PC-3 (cell line): ENCODE data around the genes CSH2, PRR29 and MILR1.

DNA sequence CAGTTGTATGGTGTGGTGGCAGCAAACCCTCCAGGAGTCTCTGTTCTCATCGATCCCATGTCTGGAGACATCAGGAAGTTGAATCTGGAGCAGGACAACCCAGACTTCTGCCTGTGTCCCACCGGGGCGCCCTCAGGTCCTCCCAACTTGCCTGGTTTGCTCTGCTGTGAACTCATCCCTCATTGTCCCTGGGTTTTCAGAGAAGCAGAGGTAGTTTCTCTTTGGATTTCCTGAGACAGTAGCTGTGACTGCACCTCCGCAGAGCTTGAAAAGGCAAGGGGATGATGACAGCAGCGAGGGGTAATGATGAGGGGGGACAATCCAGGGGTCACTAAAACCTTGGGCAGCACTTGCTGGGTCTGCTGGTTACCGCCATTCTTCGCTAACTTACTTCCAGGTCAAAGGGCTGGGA lies 2.9 kb downstream of the LIMD2 start:
- RAMPAGE, long total RNA: no peak

DNA sequence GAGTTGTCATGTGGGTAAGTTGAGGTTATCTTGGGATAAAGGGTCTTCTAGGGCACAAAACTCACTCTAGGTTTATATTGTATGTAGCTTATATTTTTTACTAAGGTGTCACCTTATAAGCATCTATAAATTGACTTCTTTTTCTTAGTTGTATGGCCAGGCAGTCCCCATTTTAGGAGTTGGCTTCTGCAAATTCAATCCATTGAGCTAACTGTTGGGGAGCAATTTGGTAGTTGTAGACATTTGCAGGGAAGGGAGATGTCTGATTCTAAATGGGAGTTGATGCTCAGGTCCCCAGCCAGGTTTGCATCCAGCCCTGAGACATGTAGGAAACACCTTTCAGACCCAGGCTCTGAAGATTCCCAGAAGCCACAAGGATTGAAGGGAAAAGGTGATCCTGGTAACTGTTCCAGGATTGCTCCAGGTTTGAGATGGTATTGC lies 8.6 kb upstream of the PSMC5 start:
- RAMPAGE, long total RNA: no peak

DNA sequence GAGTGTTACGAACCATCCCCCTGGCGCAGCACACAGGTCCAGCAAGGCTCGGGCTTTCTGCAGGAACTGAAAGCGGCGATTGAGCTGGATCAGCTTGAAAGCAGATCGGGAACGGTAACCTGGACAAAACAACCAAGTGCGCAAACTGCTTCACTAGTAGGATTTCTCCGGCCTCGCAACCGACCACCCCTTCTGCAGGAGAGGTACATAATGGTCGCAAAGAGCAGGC lies 763 bp upstream of the PSMC5 start:
- RAMPAGE, long total RNA: no peak

DNA sequence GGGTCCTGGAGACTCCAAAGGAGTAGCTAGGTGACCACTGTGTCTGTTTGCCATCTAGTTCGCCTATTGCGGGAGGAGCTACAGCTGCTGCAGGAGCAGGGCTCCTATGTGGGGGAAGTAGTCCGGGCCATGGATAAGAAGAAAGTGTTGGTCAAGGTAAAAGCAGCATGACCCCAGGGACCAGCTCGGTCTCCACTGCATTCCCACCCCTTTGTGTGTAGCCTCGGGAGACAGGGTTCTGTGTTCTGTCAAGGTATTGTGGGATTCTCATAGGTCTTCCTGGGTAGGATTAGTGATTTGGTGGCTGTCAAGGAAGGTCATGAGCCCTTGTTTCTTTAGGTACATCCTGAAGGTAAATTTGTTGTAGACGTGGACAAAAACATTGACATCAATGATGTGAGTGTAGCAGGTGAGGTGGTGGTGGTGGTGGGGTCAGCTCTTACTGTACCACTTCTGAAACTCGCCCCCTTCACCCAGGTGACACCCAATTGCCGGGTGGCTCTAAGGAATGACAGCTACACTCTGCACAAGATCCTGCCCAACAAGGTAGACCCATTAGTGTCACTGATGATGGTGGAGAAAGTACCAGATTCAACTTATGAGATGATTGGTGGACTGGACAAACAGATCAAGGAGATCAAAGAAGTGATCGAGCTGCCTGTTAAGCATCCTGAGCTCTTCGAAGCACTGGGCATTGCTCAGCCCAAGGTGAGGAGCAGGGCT lies 2.5 kb upstream of the FTSJ3 start:
- RAMPAGE, long total RNA: no peak

- RAMPAGE, long total RNA: no peak
Observed at GRCh38 chr17:63873610-63873967, at the start of gene CSH2. CSH2 (minus strand) TSS chr17:63873677.

DNA sequence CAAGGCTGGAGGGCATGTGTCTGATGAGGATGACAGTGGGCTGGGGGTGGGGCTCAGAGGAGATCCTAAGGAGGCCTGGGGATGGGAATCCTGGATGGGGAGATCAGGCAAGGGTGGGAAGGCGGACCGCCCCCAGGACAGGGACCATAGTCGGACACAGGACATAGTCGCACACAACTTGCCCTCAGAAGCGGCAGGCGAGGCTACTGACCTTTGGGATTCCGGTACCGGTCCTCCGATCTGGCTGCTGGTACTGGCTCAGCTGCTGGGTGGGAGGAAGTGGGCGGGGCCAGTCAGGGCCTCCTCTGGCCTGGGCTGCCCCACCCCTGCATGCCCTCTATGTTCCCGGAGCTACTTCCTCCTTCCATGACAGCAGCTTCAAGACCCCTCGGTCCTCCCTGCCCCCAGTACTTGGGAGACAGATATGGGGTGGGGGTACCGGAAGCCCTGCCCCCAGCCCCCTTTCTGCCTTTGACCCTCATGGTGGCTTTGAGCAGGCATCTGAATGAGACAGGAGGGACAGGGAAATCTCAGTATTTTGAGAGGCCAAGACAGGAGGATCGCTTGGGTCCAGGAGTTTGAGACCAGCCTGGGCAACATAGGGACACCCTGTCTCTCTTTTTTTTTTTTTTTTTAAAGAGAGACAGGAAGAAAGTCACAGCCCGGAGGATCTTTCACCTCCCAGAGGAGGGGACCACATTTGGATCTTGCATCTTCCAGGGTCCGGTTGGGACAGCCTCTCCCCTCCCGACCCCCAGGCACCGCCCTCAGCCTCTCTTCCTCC lies 815 bp downstream of the CD79B start:
- RAMPAGE, long total RNA: no peak

DNA sequence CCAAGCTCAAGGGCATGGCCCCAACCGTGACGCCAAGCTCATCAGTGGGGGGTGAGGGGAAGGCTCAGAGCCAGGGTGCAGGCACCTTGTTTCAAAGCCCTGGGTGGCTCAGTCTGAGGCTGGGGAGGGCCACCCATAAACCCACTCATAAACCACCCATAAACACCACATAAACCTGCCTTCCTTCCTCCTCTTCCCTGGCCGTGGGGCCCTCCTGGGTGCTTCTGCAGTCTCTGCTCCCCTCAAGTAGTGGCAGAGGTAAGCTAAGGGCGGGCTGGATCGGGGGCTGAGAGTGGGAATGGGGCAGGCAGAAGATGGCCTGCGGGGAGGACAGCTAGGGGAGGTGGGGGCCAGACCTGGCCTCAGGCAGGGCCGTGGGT lies 14.4 kb upstream of the CD79B start:
- RAMPAGE, long total RNA: no peak

GRCh38 chr17:63974408-63975091 lies 1.8 kb upstream of the SCN4A start:
- RAMPAGE, long total RNA: no peak

GRCh38 chr17:63997626-63998821 lies at the start of gene PRR29:
PRR29 (plus strand) TSS chr17:63998351.
- RAMPAGE, long total RNA: no peak

DNA sequence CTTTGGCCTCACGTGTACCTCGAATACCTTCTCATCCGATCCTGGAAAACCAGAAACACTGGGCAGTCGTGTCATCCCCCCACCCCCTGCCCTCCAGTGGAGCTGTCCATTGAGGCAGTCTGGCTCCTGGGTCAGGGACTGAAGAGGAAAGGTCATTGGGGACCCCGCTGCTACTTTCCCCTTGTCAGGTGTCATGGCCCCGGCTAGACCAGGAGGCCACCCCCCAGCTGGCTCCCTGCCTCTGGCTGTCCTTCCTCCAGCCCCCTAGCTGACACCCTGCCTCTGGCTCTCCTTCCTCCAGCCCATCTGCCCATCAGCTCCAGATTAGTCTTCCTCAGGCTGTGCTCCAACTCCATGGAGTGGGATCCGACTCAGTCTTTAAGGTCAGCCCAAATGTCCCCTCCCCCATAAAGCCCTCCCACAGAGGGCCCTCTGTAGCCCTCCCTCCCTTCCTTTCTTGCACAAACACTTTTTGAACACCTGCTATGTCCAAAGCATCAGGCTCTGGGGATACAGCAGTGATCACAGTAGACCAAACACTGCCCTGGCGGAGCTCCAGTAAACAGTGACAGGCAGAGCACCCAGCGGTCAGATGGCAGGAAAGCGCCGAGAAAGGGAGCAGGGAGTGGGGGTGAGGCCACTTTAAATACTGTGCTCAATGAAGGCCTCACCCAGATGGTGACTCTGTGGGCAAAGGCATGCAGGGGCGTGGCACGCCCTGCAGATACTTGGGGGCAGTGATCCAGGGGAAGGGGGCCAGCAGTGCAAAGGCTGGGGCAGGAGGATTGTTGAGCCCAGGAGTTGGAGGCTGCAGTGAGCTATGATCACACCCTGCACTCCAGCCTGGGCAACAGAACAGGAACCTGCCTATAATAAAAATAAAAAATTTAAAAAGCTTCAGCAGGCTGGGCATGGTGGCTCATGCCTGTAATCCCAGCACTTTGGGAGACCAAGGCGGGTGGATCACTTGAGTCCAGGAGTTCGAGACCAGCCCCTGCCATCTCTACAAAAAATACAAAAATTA lies 7.5 kb downstream of the PRR29 start:
- RAMPAGE, long total RNA: no peak

DNA sequence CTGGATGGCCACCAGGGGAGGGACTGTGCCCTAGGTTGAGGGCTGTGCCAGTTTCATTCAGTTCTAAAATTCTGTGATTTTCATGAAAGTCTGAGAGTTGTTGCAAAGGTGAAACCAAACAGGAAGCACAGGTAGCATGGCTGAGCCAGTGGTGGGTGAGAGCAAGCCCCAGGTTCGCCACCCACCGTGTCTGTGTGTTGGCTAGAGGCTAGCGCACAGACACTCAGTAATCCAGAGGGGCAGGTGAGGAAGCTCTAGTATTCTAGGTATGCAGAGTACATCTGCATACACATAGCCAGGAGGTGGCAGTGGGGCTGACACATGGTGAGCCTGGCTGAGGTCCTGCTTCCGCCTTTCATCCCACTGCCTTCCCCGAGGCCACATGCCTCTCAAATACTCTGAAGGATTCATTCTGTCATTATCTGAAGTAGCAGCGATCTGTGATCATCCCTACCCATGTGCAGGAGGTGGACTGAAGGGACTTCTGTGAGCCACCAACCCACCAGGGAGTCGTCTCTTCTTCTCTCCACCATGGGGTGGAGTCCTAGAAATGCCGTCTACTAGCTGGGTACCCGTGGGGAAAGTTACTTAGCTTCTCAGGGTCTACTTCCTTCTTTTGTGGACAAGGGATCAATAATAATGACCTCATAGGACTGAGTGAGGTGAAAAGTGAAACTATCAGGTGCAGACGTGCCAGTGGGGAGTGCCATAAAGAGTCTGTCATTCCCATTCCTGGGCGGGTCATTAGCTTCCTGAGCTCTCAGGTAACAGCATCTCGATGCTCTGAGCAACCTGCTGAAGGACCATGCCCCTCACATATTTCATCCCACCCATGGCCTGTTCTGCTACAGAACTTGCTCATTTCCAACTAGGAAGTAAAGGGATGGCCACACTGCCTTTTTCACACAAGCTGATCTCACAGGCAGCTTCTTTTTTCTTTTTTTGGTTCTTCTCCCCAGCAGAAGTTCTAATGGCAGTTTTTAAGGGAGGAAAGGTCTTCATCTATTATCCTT lies 36.1 kb upstream of the ICAM2 start:
- RAMPAGE, long total RNA: no peak

- RAMPAGE, long total RNA: no peak
Observed at GRCh38 chr17:64082831-64083294, 47.1 kb downstream of the ERN1 start.

GRCh38 chr17:64237758-64238095 lies 25.3 kb downstream of the TEX2 start:
- RAMPAGE, long total RNA: no peak

GRCh38 chr17:64261738-64262924 lies 929 bp downstream of the TEX2 start:
- RAMPAGE, long total RNA: no peak

DNA sequence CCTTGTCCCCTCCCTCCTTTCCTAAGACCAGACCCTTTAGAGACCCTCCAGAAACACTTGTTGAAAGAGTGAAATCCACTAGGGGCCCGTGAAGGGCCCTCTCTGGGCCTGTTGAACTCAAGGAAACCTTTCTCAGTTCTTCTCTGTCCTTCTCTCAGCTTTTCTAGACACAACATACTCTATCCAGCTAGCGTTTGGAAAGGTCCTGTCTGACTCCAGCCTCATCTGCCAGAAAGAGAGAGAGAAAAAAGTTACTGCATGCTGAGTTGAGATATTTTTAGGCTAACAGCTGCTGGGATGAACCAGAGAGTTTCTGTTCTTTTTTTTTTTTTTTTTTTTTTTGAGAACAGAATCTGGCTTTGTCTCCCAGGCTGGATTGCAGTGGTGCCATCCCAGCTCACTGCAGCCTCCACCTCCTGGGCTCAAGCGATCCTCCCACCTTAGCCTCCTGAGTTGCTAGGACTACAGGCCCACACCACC lies 14.8 kb upstream of the TEX2 start:
- RAMPAGE, long total RNA: no peak

DNA sequence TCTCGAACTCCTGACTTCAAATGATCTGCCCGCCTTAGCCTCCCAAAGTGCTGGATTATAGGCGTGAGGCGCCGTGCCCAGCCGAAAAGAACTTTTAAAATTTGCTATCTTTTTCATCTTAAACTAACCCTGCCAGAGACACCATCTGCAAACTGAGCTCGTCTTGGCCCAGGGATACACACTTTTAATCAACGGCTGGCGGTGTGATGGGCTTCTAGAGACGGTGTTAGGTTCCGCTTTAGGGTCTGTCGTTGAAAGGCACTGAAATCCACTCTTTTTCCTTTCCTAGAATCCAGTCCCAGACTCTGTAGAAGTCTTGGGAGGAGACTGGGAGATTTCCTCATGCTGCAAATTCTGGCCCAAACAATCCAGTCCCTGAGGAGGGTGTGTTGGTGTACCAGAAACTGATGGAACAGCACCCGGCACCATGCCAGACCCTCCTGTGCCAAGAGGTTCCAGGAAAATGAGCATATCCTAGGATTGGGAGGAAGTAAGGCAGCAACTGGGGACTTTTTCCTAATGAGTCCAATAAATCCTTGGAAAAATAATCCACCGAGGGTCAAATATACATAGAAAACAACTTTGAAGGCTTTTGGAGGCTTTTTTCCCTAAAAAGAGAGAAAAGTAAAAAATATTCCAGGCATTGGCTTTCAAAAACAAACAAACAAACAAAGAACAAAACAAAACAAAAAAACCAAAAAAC lies 52.1 kb upstream of the TEX2 start:
- RAMPAGE, long total RNA: no peak

- RAMPAGE, long total RNA: no peak
Observed at GRCh38 chr17:64320161-64321126, 57.4 kb upstream of the TEX2 start.

- RAMPAGE, long total RNA: no peak
Observed at GRCh38 chr17:64356497-64356802, 34.2 kb downstream of the PECAM1 start.

DNA sequence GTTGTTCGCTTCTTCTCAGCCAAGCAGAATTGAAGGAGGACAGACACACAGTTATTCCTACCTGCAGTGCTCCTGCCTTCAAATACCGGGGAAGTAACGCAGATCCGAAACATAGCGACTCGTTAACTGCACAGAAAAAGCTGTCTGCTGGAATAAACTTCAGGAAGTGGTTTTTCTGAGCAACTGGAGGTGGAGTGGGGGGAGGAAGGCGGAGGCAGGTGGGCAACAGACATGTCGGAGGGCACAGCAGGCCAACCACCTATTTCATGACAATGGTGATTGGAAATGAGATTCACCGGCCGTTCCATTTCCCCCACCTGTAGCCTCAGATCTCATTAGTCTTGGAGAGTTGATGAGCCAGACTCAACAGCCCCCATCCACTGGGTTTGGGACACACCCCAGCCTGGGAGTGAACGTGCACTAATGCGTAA lies 7.6 kb upstream of the PECAM1 start:
- RAMPAGE, long total RNA: no peak

- RAMPAGE, long total RNA: no peak
Observed at GRCh38 chr17:64448624-64449456, at the start of gene MILR1. MILR1 (plus strand) TSS chr17:64449115.